Measurements from ENCODE around the gene MT1X.

DNA sequence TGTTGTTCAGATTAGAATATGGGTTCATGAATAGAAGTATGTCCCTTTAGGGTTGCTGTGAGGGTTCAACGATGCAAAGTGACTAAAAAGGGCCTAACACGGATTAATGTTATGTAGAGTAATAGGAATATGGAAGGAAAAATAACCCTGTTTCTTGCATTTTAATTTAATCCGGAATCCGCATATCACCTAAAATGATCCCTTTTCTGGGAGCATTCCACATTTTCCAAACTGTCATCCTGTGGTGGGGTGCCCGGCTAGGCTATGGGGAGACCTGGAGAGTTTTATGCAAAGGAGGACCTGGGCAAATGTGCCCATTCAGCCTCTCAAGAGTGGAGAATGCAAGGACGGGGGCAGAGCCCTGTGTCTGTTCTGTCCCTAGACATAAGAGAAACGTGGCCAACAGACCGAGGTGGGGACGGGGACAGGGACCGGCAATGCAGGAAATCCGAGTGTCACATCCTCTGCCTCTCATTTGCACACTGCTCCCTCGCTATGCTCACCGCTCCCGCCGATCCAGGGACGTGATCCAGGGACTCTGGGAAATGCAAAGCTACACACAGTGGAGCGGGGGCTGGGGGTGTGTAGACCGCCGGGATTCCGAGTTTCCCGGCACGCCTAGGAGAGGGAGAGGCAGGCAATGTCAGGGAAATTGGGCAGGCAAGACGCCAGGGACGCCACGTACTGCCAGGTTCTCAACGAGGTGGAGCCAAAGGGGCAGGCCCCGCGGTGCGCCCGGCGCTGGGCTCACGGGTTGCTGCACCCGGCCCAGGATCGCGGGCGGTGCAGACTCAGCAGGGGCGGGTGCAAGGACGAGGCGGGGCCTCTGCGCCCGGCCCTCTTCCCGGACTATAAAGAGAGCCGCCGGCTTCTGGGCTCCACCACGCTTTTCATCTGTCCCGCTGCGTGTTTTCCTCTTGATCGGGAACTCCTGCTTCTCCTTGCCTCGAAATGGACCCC is at the start of gene MT1X:
TSS of gene MT1X (plus strand) at position 881 of the 960 bp plus-strand sequence.
- CAGE, long polyA plus RNA: start-site peak on the plus strand centred at position 860 of the sequence, 50 bp wide, 668 and 623 reads in 2 replicates
- RRBS: 29% methylated on average over 7 of the region's 49 CpGs

DNA sequence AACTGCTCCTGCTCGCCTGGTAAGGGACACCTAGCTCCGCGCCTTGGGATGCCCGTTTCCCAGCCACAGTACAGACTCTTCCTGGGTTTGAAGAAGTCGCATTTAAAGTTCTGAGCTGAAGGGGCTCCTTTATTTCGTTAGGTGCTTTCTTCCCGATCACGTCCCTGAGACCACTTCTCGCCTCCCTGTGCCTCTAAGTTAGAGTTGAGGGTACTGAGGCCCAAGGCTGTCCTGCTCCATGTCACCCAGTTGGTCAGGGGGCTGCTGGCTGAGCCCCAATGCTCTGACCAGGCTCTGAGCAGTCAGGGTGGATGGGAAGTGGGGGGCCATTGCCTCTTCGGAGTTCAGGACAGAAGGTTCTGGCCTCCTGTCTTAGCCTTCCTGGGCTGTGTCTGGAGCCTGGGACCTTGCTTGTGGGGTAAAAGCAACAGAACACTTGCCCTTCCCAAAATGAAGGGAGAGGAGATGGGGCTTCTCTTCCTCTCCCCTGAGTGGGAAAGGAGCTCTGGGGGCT is 337 bp downstream of the MT1X start:
- CAGE, long polyA plus RNA: no peak
- RRBS: no CpG with 5 or more reads among the region's 10 CpGs

DNA sequence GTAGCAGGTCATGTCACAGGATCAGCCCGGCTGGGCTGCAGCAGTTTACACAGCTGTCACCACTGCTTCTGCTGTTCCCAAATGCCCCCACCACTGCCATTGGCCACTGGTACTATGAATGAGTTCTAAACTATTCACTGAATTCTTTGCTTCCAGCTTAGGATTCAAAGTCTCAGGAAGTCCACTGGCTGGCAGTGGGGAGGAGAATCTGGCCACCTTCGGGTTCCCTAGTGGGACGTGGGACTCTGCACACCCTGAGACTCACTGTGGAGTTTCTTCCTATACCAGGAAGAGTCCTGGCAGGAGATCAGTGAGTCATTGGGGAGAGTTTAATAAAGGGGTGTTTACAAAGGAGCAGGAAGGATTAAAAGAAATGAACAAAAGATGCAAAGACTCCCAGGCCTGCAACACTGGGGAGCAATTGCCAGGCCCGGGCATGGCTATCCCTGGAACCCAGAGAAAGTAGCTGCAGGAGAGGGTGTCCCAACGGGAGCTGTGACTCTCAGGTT is 7.0 kb downstream of the MT1X start:
- CAGE, long polyA plus RNA: no peak
- RRBS: no CpG with 5 or more reads among the region's 5 CpGs

- CAGE, long polyA plus RNA: no peak
- RRBS: no CpG with 5 or more reads among the region's 3 CpGs
Observed at GRCh38 chr16:56748826-56749125, 18.8 kb downstream of the NUP93 start.

- CAGE, long polyA plus RNA: no peak
- RRBS: no CpG with 5 or more reads among the region's 5 CpGs
Observed at GRCh38 chr16:56909609-56909926, 22.4 kb upstream of the HERPUD1 start.

GRCh38 chr16:56970954-56971631 is 9.3 kb downstream of the CETP start:
- CAGE, long polyA plus RNA: no peak
- RRBS: no CpG with 5 or more reads among the region's 8 CpGs

DNA sequence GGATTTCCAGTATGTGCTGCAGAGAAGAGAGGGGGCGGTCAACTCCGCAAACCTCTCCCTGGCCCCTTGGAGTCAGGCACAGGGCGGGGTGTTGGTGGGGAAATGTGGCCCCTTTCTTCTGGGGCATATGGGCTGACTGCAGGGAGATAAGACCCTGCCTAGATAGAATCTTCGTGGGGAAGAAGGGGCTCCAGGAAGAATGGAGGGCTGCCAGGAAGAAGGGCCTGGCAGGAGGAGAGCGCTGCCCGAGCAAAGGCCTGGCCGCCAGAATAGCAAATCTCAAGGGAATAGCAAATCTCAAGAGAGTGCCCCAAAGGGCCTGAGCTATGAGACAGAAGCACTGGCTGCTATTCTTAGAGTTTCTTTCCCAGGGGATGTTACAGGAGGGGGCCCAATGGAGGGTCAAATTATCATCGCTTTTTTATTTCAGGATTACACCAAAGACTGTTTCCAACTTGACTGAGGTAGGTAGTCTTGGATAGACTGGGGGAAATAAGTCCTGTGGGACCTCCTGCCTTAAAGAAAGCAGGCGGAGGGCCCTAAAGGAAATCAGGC is 8.1 kb upstream of the NLRC5 start:
- CAGE, long polyA plus RNA: no peak
- RRBS: no CpG with 5 or more reads among the region's 9 CpGs

DNA sequence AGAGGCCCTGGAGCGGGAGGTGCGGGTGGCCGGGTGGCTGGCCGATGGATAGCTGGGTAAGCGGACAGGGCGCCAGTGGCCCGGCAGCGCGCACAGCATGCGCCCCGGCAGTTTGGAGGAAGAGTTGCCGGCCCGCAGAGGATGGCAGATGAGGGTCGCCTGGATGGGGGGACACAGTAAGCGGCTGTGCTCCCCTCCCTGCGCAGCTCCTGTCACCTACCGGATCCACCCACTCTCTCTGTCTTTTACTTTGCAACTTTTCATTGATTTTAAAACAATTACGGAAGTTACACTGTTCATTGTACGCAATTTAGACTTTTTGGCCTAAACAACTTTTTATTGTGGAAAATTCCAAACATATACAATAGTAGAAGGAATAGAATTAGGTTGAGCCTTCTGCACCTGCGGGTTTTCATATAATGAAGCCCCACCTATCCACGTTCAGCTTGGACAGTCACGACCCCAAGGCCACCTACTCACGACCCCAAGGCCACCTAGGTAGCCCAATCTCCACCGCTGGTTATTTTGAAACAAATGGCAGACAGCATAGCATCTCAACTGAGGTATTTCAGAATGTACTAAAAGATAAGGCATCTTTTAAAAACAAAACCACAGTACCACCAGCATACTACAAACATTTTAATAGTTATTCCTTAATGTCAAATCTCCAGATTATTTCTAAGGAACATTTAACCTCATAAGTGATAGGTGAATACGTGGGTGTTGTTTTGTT is 531 bp downstream of the NLRC5 start:
- CAGE, long polyA plus RNA: no peak
- RRBS: 3% methylated on average over 12 of the region's 25 CpGs

- CAGE, long polyA plus RNA: no peak
- RRBS: 52% methylated on average over 2 of the region's 6 CpGs
Observed at GRCh38 chr16:56994210-56994799, 4.9 kb downstream of the NLRC5 start.

DNA sequence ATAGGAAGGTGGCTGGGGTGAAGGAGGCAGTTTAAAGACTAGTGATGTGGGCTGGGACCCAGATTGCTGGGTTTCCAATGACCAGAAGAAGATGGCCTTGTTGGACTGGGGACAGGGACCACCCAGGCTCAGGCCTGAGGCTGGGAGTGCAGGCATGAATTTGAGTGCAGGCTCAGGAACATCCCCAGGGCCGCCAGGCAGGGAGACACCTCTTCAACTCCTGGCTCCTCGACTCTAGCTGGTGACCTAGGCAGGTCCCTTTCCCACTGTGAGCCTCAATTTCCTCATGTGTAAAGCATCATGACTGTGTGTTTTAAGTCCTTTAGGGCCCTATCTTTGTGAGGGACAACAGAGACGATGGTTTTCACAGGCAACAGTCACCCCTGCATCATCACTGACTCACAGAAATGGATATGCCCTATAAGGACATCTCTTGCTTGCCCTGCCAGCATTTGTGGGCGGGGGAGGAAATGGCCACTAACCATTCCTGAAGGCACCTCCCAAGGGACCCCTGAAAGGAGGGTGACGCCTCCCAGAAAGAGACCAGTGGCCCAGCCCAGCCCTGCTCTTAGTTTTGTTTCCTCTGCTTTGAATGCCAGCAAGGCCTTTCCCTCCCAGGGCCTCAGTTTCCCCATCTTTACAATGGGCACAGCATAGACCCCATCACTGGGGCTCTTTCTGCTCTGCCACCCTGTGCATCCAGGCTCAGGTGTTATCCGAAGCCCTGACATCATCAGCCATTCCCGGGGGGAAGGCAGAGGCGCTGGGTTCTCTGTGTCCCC is 11.2 kb downstream of the NLRC5 start:
- CAGE, long polyA plus RNA: no peak
- RRBS: no CpG with 5 or more reads among the region's 8 CpGs

GRCh38 chr16:57003685-57004171 is 14.4 kb downstream of the NLRC5 start:
- CAGE, long polyA plus RNA: no peak
- RRBS: 94% methylated on average over 1 of the region's 10 CpGs

DNA sequence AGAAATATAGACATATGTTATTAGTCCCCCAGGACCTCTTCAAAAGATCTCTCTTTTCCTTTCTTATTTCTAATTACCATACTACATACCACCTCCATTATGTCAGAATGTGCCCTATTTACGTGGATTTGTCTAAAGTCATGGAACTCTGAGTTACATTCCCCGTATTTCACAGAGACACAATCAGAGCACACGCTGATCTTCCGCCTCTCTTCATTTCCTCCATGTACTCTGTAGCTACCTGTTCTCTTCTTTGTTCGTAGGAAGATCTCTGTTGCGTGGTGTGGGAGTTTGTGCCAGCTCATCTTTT is 26.8 kb downstream of the NLRC5 start:
- CAGE, long polyA plus RNA: no peak
- RRBS: no CpG with 5 or more reads among the region's 6 CpGs

DNA sequence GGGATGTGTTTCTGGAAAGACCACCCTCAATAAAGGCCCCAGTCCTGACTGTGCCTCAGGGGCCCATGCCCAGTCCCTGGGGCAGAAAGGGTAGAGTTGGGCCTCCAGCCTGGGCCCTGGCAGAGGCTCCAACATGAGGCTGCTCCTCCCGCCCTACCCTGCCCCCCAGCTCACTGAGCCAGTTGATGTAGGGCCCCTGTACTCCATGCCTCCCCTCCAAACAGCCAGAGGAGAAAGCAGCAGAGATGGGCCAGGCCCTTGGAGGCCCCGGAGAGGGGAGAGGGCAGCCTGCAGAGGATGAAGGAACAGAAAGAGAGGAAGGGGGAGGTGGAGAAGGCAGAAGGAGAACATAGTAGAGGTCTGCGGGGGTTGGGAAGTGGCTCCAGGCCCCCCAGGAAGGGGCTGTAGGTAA is 42.2 kb upstream of the CPNE2 start:
- CAGE, long polyA plus RNA: no peak
- RRBS: no CpG with 5 or more reads among the region's 3 CpGs

GRCh38 chr16:57060937-57062160 is 31.0 kb upstream of the CPNE2 start:
- CAGE, long polyA plus RNA: no peak
- RRBS: no CpG with 5 or more reads among the region's 15 CpGs

DNA sequence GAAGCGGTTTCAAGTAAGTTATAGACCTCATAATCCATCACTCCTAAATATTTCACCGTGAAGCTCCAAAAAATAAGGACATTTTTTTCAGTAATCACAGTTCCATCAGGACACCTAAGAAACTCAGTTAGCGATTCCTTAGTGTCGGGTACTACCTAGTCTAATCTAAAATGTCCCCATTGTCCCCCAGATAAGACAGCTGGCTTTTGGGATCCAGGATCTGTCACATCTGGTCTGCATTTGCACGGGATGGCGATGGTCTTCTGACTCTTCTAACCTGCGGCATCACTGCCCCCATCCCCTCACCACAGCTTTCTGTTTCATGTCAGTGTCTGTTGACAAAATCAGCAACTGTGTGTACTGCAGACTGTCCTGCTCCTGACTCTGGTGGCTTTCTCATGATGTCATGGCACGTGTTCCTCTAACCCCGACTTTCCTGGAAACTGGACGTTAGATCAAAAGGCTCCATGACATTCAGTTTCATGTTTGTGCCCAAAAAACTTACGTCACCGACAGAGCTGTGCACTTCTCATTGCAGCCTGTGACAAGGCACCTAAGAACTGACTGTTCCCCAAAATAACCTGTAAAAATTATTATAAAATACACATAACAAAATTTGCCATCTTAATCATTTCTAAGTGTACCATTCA is 30.1 kb upstream of the CPNE2 start:
- CAGE, long polyA plus RNA: no peak
- RRBS: no CpG with 5 or more reads among the region's 12 CpGs

DNA sequence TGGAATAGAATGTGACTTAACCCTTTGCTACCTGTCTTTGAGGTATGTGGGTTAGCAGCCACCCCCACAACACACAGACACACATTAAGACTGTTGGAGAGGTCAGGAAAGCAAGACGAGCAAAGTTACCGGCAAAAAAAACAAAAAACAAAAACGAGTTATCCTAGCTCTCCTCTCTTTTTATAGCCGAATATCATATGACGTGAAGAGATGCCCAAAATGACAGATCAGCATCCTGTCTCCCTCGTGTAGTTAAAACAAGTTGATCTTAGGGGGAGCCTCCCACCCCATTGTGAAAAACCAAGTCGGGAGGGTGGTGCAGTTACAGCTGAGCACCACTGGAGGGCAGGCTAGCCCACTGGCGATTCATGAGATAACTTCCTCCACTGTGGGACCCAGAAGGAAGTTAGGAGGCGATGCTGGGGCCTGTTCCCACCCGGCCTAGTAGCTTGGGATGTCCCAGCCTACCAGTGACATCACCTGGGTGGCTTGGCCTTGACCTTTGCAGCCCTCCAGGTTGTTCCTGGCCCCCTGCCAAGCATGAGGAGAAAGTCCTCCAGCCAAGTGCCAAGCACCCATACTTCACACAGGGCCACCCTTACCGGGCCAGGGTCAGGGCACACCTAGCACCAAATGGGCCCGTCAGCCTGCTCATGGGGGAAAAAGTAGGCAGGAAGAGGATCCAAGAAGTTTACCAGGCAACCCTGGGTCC is 8.1 kb upstream of the CPNE2 start:
- CAGE, long polyA plus RNA: no peak
- RRBS: no CpG with 5 or more reads among the region's 12 CpGs

DNA sequence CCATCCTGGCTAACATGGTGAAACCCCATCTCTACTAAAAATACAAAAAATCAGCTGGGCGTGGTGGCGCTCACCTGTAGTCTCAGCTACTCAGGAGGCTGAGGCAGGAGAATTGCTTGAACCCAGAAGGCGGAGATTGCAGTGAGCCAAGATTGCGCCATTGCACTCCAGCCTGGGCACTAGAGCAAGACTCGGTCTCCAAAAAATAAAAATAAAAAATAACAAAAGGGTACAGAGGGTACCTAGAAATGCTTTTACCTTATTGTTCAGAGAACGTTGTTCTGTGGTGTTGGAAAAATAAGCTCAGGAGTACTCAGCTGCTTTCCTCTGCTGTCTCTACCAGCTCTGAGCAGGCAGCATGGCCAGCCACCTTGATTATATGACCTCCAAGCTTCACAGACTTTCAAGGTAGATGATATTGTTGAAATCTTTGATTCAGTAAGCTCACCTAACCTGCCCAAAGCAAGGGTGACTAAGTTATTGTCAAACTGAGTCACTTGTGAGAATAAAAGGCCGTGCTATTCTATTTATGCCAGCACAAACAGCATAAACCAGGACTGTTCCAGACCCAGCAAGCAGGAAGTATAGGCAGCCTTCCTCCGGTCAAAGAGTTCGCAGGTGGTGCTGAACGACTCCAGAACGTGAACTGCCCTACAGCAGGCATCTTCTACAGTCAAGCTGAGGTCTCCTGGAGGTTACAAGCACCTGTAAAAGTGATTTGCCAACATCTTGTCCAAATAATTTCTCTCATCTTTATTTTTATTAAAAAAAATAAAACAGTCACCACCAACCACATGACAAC is 10.5 kb downstream of the ARL2BP start:
- CAGE, long polyA plus RNA: no peak
- RRBS: no CpG with 5 or more reads among the region's 11 CpGs

GRCh38 chr16:57299452-57300309 is 15.2 kb upstream of the PLLP start:
- CAGE, long polyA plus RNA: no peak
- RRBS: no CpG with 5 or more reads among the region's 43 CpGs

DNA sequence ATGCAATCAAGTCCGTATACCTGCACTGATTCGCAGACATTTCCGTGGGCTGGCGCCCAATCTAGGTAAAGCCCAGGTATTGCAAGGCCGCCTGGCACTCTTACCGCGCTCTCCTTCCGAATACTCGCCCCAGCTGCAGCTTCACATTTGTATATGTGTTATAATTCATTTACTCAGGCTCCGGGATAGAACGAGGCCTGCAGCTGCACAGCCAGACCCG is 16.4 kb upstream of the PLLP start:
- CAGE, long polyA plus RNA: no peak
- RRBS: 4% methylated on average over 2 of the region's 12 CpGs

- CAGE, long polyA plus RNA: no peak
- RRBS: no CpG with 5 or more reads among the region's 7 CpGs
Observed at GRCh38 chr16:57318117-57318724, 33.7 kb upstream of the PLLP start.